SK-N-SH (cell line): ENCODE measurements around a stretch of chr14.

DNA sequence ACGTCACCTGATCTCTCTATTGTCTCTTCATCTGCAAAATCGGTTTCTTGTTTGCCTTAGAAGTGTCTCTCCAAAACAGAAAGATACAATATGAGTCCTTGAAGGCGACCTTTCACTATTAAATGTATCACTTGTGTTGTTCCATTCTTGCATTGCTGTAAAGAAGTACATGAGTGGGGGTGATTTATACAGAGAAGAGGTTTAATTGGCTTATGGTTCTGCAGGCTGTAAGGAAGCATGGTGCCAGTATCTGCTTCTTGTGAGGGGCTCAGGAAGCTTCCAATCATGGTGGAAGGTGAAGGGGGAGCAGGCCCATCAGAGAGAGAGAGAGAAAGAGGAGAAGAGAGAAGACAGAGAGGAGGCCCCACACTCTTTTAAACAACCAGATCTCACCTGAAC is 58.8 kb upstream of the RTRAF start:
- RRBS, result no CpG with 5 or more reads among the region's 3 CpGs
CAGE:
- cytosol, long polyA plus RNA, result no peak
- long polyA plus RNA, result no peak
- nucleus, long polyA plus RNA, result no peak

DNA sequence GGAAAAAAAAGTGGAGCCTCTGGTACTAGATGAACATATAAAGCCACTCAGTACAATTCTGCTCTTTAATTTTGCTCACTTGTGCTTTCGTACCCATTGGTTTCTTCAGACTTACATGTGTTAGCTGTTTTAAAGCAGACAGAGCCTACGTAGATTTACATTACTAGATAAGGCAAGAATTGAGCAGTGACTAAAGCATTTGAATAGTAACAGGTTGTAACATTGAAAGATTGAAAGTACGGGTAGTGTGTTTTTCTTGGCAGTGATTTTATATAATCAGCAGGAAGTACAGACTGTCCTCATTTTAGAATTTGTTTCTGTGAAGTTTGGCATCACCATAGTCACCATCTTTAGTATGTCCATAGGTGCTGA is 13.9 kb downstream of the RTRAF start:
- RRBS, result no CpG with 5 or more reads among the region's 3 CpGs
CAGE:
- cytosol, long polyA plus RNA, result no peak
- long polyA plus RNA, result no peak
- nucleus, long polyA plus RNA, result no peak

DNA sequence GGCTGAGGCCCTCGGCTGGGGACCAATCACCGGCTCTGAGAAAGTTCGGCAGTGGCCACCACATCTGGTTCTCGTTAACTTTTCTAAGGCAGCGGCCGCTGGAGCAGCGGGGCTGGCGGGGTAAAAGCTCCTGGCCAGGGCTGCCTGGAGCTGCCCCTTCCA is 161 bp upstream of the NID2 start:
- RRBS, result no CpG with 5 or more reads among the region's 8 CpGs
CAGE:
- cytosol, long polyA plus RNA, result no peak
- long polyA plus RNA, result no peak
- nucleus, long polyA plus RNA, result no peak

GRCh38 chr14:52069325-52070066 is 637 bp upstream of the NID2 start:
- RRBS, result 11% methylated on average over 5 of the region's 53 CpGs
CAGE:
- cytosol, long polyA plus RNA, result no peak
- long polyA plus RNA, result no peak
- nucleus, long polyA plus RNA, result no peak

DNA sequence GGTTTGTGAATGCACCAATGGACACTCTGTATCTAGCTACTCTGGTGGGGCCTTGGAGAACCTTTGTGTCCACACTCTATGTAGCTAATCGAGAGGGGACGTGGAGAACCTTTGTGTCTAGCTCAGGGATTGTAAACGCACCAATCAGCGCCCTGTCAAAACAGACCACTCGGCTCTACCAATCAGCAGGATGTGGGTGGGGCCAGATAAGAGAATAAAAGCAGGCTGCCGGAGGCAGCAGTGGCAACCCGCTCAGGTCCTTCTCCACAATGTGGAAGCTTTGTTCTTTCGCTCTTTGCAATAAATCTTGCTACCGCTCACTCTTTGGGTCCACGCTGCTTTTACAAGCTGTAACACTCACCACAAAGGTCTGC is 54.0 kb upstream of the NID2 start:
- RRBS, result no CpG with 5 or more reads among the region's 10 CpGs
CAGE:
- cytosol, long polyA plus RNA, result no peak
- long polyA plus RNA, result no peak
- nucleus, long polyA plus RNA, result no peak

- RRBS, result no CpG with 5 or more reads among the region's 1 CpG
CAGE:
- cytosol, long polyA plus RNA, result no peak
- long polyA plus RNA, result no peak
- nucleus, long polyA plus RNA, result no peak
These were observed 4.0 kb downstream of the PTGDR start for GRCh38 chr14:52271560-52271851.

DNA sequence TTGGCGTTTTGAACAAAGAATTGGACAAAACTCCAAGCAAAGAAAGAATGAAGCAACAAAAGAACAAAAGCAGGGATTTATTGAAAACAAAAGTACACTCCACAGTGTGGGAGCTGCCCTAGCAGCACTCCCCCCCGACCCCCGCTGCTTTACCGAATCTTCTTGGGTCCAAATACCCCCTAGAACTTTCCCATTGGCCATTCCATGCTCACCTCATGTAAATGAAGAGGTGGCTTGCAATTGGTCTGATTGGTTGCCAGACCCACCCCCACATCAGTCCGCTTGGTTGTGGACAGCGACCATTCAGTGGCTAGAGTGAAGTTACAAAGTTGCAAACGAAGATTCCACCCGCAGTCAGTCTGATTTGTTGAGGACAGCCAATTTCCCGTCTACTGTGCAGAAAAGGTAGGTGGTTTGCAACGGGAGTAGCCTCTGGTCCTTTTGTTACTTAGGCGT is 3.8 kb downstream of the STYX start:
- RRBS, result no CpG with 5 or more reads among the region's 11 CpGs
CAGE:
- cytosol, long polyA plus RNA, result no peak
- long polyA plus RNA, result no peak
- nucleus, long polyA plus RNA, result no peak

DNA sequence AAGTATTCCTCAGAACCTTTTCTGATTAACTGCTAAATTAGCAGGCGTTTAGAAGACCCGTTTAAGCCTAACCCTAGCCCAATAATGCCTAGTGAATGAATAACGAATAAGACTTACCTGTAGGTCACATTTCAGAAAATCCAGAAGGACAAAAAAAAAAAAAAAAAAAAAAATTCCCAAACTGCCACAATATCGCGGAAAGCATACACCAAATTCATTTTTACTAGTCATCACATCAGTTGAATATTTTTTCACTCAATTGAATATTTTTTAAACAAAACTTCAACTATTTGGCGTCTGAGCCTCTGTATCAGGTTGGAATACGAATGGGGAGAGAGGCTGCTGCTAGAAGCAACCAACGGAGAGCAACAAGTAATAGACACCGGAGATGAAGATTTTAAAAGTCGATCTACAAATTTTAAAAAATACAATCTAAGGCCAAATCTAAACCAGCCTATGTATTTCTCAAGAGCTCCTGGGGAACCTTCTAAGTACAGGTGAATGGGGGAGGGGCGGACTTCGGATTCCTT is 1.5 kb downstream of the GNPNAT1 start:
- RRBS, result no CpG with 5 or more reads among the region's 12 CpGs
CAGE:
- cytosol, long polyA plus RNA, result no peak
- long polyA plus RNA, result no peak
- nucleus, long polyA plus RNA, result no peak

- RRBS, result no CpG with 5 or more reads among the region's 13 CpGs
CAGE:
- cytosol, long polyA plus RNA, result no peak
- long polyA plus RNA, result no peak
- nucleus, long polyA plus RNA, result no peak
These were observed 1.4 kb upstream of the FERMT2 start for GRCh38 chr14:52951998-52952809.

GRCh38 chr14:53237425-53237993 is 84.4 kb upstream of the DDHD1 start:
- RRBS, result no CpG with 5 or more reads among the region's 1 CpG
CAGE:
- cytosol, long polyA plus RNA, result no peak
- long polyA plus RNA, result no peak
- nucleus, long polyA plus RNA, result no peak

DNA sequence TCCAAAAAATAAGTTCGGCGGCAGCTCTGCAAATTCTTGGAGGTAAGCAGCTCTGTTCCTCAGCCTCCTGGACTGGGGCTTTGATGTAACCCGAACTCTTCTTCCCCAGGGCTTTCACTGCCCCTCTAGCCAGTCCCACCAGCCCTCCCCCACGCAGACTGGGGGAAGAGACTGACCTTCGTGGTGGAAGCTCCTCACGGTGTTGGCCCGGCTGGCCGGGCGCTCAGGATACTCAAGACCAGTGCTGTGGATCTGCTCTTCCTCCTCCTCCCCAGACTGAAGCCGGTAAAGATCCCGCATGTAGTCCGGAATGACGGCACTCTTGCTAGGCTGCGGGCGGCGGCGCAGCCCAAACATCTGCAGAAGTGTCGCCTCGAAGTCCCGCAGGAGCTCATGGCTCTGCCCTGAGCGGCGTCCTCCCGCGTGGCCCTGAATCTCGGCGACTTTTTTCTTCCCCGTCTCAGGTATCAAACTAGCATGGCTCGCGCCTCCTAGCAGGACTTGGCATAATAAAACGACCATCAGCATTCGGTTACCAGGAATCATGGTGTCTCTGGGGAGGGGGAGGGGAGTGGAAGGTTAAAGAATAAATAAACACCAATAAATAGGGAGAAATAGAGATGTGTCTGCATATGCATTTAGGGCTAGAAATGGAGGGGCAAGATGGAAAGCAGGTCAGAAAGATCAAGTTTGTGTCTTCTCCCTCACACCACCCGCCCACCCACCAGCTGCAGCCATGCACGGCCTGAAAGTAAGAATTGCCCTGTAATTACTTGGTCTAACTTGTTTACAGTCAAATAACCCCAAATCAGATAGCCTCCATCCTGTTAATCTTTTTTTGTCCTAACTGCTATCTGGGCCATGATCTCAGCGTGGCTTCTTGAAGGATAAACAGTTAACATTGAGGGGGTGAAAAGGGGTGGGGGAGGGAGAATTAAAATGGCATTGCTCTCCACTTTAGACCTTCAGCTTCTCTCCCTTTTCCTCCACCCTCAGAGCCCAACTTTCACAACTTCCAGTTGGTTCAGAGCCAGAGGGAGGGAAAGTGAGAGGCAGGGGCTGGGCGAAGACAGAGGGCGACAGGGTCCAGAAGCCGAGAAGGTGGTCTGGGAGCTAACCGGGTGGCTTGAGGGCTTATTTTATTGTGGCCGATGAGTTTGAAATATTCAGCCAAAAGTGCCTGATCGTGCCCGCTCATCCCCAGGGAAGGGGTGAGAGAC is 4.5 kb downstream of the BMP4 start:
- RRBS, result 12% methylated on average over 6 of the region's 41 CpGs
CAGE:
- cytosol, long polyA plus RNA, result no peak
- long polyA plus RNA, result no peak
- nucleus, long polyA plus RNA, result no peak

GRCh38 chr14:53954805-53955438 is 1.7 kb downstream of the BMP4 start:
- RRBS, result 7% methylated on average over 13 of the region's 47 CpGs
CAGE:
- cytosol, long polyA plus RNA, result no peak
- long polyA plus RNA, result no peak
- nucleus, long polyA plus RNA, result no peak

- RRBS, result no CpG with 5 or more reads among the region's 5 CpGs
CAGE:
- cytosol, long polyA plus RNA, result no peak
- long polyA plus RNA, result no peak
- nucleus, long polyA plus RNA, result no peak
These were observed 37.3 kb downstream of the SAMD4A start for GRCh38 chr14:54604157-54604617.

DNA sequence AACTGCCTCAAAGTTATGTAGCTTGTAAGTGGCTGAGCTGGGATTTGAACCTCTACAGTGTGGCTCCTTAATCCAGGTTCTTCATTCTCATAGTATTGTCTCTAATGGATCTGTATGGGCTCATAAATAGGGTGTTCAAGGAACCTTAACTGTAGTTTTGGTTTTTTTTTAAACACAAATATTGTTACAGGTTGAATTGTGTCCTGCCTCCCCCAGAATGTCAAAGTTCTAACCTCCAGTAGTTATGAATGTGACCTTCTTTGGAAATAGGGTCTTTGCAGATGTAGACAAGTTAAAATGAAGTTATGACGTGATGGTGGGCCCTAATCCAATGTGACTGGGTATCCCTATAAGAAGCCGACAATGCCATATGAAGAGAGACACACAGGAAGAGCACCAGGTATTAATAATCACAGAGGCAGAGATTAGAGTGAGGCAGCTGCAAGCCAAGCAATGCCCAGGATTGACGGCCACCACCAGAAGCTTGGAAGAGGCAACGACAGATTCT is 61.9 kb downstream of the SAMD4A start:
- RRBS, result no CpG with 5 or more reads among the region's 4 CpGs
CAGE:
- cytosol, long polyA plus RNA, result no peak
- long polyA plus RNA, result no peak
- nucleus, long polyA plus RNA, result no peak

DNA sequence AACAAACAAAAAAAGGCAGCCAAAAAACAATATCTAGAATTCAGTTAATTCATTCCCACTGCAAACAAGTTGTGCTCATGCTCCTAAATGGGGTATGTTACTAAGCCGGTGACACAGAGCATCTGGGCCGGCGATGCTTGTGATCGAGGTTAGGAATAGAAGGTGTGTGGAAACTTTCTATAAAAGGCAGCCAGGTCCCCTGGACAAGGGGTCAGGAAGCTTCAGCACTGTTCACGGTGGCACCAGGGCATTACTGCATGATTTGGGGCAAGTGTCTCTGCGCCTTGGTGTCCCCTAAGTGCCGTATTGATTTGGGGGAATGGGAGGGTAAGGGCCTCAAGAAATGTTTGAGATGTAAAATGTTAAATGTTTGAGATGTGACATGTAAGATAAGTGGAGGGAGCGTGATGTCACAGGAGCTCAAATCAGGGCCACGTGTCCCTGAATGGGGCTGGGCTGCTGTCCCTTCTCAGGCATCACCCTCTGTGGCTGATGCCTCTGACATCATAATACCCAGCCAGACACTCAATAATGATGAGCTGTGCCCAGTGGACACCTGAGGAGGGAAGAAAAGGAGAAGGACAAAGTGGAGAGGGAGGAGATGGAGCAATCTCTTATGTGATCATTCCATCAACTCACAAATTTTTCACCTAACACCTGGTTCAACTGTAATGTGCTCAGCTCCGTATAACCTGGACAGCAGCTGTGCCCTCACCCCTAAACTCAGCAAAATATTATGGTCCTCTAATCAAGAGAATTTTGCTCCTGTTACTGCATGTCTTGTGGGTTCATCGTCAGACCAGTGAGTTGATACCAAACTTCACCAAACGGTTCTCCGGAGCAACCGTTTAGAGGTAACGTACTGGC is 120.8 kb downstream of the SAMD4A start:
- RRBS, result no CpG with 5 or more reads among the region's 15 CpGs
CAGE:
- cytosol, long polyA plus RNA, result no peak
- long polyA plus RNA, result no peak
- nucleus, long polyA plus RNA, result no peak

DNA sequence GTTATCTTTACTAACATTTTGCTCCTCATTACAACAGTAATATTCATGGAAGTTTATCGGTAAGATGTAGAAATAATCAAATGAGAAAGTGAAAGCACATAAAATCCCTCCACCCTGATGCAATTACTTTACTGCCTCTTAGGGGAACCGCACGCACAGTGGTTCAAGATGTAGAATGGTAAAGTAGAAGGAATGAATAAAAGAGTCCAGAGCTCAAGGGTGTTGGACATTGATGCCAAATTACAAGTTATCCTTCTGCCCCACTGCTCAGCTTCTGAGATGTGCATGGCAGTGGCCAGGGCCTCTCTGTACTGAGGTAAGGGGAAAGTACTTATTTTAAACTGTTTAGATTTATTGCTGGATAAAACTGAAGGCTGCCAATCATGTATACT is 20.6 kb downstream of the GCH1 start:
- RRBS, result no CpG with 5 or more reads among the region's 3 CpGs
CAGE:
- cytosol, long polyA plus RNA, result no peak
- long polyA plus RNA, result no peak
- nucleus, long polyA plus RNA, result no peak

GRCh38 chr14:55126231-55126580 is 2.8 kb upstream of the LGALS3 start:
- RRBS, result no CpG with 5 or more reads among the region's 2 CpGs
CAGE:
- cytosol, long polyA plus RNA, result no peak
- long polyA plus RNA, result no peak
- nucleus, long polyA plus RNA, result no peak

DNA sequence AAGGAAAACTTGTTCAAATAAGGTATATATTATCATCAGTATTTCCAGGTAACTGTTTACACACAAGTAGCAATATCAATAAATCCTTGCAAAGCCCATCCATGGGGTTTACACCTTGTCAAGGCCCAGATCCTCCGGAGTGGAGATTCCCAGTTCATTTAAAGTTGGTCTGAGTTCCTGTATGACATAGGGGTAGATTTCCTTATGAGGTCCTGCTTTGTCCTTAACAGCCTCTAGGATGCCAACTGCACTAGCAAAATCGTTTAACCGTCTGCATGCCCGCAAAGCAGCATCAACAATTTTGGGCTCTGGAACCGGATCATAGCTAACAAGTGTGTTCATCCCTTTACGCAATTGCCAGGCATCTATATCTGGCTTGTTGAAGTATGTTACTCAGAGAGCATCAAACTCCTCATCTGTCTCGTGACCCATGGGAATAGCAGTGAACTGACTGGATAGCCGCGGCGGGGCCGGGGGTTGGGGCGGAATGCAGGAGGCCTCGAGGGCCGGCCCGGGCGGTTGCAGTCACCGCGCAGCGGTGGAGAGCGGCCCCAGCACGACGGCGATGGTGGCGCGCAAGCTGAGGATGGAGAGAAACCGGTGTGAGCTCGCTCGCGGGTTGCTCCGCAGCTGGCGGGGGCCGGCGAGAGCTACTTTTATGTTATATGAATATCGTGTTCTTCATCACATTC is 30.6 kb upstream of the FBXO34 start:
- RRBS, result 38% methylated on average over 10 of the region's 34 CpGs
CAGE:
- cytosol, long polyA plus RNA, result no peak
- long polyA plus RNA, result no peak
- nucleus, long polyA plus RNA, result no peak

DNA sequence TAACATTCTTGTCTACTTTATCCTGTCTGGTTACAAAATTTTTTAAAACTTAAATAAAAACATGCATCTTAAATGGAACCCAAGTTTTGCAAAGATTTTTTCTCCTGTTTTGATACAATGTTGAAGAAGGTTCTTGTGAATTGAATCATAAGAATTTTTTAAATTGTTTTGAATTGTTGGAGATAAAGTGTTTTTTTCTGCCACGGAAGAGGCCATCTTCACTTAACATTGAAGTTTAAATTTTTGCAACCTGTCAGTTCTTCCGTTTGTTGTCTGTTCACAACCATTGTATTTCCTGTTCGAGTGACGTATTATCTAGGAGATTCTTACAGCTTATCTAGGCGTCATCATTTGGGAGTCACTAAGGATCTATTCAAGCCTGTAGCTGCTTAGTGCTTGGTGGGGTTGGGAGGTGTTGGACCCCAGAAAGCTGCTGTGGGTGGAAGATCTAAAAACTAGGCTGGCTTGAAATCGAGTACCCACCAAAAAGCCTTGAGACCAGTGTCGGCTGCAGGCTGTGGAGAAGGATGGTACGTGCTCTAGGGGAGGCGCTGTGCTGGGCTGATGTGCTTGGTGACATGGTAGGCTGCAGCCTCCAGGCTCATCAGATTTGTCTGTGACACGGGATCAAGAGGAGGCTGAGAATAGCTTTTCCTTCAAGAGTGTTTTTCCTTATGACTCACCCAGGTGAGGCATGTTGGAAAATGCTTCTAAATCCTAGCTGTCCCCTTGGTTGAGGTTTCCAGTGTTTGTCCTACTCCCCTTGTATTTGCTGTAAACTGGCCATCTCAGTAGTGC is 57.9 kb downstream of the ATG14 start:
- RRBS, result no CpG with 5 or more reads among the region's 10 CpGs
CAGE:
- cytosol, long polyA plus RNA, result no peak
- long polyA plus RNA, result no peak
- nucleus, long polyA plus RNA, result no peak

GRCh38 chr14:55354332-55354821 is 57.3 kb downstream of the ATG14 start:
- RRBS, result no CpG with 5 or more reads among the region's 5 CpGs
CAGE:
- cytosol, long polyA plus RNA, result no peak
- long polyA plus RNA, result no peak
- nucleus, long polyA plus RNA, result no peak